Subcutaneous adipose tissue (tissue), 3 donors: Measurements from ENCODE around the gene MGAT3.

DNA sequence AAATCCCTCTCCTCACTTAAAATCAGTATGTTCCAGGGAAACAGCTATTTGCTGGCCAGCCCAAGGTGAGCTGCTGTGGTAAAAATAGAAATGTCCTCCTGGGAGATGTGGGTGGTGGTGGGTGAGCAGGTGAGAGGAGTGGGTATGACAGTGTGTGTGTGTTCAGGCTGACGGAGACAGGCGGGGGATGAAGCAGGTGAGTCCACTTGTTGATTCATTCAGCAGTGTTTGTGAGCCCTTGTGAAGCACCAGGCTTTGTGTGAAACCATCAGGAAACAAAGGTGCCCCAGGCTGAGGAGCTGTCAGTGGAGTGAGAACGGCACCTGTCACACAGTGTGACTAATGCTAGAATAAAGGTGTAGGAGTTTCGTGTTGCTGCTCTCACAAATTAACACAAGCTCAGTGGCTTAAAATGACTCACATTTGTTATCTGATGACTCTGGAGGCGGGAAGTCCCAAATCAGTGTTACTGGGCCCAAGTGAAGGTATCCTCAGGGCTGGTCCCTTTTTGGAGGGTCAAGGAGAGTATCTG, 1.9 kb upstream of the CBX6 start:
- PRO-cap, result no peak
- RAMPAGE, long total RNA, 3 experiments, result no peak in any of the 3 experiments

GRCh38 chr22:38924246-38924892, 33.0 kb upstream of the APOBEC3A start:
- PRO-cap, result no peak
- RAMPAGE, long total RNA, 3 experiments, result no peak in any of the 3 experiments

DNA sequence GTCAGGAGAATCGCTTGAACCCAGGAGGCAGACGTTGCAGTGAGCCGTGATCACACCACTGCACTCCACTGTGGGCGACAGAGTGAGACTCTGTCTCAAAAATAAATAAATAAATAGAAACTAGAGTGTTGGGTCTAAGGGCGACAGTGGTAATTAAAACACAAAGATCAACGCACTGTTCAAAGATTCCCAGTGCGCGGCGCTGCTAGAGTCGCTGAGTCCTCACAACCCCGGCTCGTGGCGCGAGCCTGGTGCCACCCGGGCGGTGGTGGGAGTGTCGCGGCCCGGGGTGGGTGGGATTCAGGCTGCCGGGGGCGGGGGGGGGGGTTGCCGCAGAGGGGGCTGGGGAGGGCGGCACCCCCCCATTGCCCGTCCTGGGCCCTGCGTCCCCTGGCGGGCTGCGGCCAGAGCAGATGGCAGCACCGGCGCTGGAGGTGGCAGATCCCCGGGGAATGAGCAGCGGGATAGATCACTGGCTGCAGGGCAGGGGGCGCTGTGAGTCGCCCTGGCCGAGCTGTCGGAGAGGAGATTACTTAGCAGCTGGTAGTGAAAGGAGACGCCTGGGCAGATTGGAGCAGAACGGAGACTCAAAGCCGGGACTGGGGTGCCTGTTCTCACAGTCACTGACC, 30.3 kb upstream of the APOBEC3A start:
- PRO-cap, result no peak
- RAMPAGE, long total RNA, 3 experiments, result no peak in any of the 3 experiments

GRCh38 chr22:38952345-38952918, 5.0 kb upstream of the APOBEC3A start:
- PRO-cap, result no peak
- RAMPAGE, long total RNA, 3 experiments, result no peak in any of the 3 experiments

DNA sequence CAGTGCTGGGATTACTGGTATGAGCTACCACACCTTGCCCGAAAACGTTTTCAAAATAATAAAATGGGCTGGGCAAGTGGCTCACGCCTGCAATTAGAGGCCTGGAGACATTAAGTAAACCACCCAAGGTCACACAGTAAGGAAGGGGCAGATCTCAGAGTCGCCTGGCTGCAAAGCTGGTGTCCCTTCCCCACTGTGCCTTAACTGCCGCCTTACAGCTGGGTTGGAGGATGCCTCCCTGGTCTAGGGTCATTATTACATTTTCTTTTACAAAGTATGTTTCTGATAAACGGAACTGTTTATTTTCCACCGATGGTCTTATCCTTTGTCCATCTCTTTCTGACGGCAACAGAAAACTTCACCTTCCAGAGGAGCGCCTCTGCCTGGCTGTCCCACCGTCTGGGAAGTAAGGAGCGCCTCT, 1.4 kb upstream of the APOBEC3B start:
- PRO-cap, result no peak
- RAMPAGE, long total RNA, 3 experiments, result no peak in any of the 3 experiments

DNA sequence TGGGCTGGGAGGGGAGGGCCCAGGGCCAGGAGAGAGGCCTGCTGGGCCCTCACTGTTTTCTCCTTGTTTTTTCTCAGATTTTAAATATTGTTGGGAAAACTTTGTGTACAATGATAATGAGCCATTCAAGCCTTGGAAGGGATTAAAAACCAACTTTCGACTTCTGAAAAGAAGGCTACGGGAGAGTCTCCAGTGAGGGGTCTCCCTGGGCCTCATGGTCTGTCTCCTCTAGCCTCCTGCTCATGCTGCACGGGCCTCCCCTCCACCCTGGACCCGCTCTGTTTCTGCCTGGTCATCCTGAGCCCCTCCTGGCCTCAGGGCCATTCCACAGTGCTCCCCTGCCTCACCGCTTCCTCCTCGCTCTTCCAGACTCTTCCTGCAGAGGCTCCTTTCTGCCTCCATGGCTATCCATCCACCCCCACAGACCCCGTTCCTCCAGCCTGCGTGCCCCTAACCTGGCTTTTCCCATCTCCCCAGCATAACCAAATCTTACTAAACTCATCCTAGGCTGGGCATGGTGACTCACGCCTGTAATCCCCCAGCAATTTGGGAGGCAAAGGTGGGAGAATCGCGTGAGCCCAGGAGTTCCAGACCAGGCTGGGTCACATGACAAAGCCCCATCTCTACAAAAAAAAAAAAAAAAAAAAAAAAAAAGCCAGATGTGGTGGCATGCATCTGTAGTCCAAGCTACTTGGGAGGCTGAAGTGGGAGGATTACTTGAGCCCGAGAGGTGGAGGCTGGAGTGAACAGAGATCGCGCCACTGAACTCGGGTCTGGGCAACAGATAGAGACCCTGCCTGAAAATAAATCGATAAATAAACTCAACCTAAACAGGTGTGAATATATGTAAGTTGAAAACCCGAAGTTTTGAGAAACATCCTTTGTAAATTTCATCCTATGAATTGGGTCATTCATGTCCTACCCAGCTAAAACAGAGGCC, 2.5 kb upstream of the APOBEC3D start:
- PRO-cap, result no peak
- RAMPAGE, long total RNA, 3 experiments, result no peak in any of the 3 experiments

DNA sequence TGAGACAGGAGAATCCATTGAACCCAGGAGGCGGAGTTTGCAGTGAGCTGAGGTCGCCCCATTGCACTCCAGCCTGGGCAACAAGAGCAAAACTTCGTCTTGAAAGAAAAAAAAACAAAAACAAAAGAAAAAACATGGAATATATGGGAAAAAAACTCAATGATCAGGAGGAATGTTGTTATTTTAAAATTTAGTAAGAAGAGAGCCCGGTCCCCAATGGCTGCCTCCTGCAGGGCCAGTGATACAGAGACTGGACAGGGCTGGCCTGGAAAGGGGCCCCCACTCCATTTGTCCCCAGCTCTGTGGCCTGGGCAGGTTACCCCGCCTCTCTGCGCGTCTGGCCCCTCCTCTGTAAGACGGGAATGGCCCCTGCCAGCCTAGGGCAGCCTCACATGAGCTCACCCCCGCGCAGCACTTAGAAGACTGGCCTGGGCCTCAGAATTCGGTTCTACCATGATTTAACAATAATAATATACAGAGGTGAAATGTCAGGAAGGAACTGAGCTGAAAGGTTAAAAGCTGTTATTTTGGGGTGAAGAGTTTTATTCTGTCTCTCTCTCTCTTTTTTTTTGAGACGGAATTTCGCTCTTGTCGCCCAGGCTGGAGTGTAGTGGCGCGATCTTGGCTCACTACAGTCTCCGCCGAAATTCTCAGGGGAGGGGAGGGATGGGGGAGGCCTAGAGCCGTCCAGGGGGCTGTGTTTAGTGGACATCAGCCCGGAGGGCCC, 1.2 kb downstream of the APOBEC3G start:
- PRO-cap, result no peak
- RAMPAGE, long total RNA, 3 experiments, result no peak in any of the 3 experiments

DNA sequence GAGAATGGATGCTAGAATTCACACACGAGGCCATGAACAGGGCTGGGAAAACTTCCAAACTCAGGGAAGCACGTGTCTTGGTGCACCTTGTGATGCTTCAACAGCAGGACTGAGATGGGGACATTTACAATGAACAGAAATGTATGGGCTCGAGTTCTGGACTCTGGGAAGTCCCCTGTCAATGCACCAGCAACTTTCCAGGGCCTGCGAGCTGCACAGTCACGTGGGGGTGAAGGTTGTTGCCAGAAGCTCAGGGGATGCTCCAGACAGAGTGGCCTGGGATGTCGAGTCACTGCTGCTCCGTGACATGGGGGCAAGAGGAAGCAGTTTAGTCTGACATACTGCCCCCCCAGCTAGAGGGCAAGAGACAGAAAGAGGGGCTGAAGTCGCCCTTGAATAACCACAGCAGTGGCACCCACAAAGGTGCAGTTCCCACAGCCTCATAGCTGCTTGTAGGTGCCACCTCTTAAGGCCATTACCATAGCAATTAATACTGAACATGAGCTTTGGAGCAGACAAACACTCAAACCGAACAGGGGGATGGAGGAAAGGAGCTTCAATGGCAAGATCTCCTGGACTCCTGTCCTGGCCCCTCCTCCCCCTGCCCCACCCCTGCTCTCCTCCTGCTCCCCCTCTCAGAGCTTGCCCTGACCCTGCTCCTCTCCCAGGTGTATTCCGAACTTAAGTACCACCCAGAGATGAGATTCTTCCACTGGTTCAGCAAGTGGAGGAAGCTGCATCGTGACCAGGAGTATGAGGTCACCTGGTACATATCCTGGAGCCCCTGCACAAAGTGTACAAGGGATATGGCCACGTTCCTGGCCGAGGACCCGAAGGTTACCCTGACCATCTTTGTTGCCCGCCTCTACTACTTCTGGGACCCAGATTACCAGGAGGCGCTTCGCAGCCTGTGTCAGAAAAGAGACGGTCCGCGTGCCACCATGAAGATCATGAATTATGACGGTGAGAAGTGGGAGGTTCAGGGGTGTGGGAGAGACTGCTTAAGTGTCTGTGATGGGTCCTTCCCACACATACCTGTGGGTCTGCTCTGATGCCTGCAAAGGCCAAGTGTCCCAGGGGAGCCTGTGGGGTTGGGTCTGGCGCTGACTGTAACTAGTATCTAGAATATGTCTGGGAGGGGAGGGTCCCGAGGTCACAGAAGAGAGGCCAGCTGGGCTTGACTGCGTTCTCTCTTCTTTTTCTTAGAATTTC, 3.6 kb downstream of the APOBEC3G start:
- PRO-cap, result no peak
- RAMPAGE, long total RNA, 3 experiments, result no peak in any of the 3 experiments

GRCh38 chr22:39173767-39174630, 21.5 kb upstream of the CBX7 start:
- PRO-cap, result no peak
- RAMPAGE, long total RNA, 3 experiments, result no peak in any of the 3 experiments

GRCh38 chr22:39253048-39253974, 8.5 kb upstream of the PDGFB start:
- PRO-cap, result bidirectional peak, plus-strand start at chr22:39253692, minus-strand start at chr22:39253499
- RAMPAGE, long total RNA, 3 experiments, result no peak in any of the 3 experiments

- PRO-cap, result no peak
- RAMPAGE, long total RNA, 3 experiments, result no peak in any of the 3 experiments
These were observed 28.8 kb downstream of the RPL3 start for GRCh38 chr22:39290363-39291226.

GRCh38 chr22:39306771-39307606, 12.4 kb downstream of the RPL3 start:
- PRO-cap, result no peak
- RAMPAGE, long total RNA, 3 experiments, result no peak in any of the 3 experiments

GRCh38 chr22:39309262-39309874, 10.1 kb downstream of the RPL3 start:
- PRO-cap, result no peak
- RAMPAGE, long total RNA, 3 experiments, result no peak in any of the 3 experiments

DNA sequence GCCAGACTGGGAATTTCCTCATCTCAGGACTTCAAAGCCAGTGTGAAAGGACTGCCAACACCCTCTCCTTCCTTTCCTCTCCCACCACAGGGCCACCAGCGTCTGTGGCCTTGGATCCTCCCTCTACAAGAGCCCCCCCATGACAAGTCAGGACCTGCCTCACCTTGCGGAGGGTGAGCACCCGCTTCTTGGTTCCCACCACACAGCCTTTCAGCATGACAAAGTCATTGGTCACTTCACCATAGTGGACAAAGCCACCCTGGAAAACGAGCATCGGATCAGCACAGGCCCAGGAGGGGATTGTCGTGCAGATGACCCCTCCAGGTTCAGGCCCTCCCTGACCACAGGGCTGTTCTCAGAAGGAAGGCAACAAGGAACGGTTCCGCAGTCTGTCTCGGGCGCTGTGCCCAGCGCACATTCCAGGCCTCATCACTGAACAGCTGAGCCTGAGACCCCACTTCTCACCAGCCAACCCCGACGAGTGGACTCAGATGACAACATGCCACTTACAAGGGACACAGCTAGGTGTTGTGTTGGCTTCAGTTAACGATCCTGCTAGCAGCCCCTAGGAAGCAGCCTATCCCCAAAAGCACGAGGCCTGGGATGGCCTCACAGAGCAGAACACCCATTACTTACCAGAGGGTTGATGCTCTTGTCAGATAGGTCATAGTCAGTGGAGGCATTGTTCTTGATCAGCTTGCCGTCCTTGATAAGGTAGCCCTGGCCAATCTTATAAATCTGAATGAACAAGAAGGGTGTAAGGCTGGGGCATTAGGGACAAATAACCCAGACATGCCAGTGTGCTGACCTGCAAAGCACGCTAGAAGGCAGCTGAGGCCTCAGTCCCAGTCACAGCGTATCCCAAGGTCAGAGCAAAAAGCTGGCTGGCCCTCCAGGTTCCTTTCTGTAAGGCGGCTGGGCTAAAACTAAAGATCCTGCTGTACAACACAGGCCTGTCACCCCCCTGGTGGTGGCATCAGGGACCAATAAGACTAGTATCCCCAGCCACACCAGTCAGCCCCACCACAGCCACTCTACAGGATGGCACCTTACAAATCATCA, 5.6 kb downstream of the RPL3 start:
- PRO-cap, result unidirectional peak, minus-strand start at position 438 of the sequence
- RAMPAGE, long total RNA, 3 experiments, result no peak in any of the 3 experiments

DNA sequence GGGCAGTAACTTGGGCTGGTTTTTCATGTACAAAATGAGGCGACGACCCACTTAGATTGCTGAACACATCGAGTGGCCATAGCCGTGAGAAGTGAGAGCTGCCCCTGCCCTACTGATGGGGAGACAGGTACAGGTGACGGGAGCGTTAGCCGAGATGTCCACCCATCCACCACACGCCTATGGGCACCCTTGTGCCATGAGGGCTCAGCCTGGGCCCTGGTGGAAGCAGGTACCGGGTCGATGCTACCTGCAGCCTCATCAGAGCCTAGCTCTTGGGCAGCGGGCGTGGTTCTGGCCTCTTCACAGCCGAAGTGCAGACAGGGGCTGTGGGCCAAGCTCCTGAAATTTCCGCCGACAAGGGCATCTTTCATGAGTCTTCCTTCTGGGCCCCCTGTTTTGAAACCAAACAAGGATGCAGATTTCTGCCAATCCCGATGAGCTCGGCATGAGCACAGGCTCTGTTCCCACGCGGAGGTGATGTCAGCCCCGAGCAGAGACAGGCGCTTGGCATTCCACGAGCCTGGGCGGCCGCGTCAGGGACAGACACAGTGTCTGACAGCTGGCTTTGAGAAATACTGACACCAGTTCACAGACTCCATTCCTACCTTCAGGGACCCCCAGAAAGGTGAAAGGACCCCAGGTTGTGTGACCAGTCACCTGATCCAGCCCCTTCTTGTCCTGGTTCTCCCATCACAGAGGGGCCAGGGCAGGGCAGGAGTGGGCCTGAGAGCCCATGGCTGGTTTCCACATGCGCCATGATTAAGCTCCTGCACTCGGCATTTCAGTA, 22.5 kb upstream of the MGAT3 start:
- PRO-cap, result no peak
- RAMPAGE, long total RNA, 3 experiments, result no peak in any of the 3 experiments

DNA sequence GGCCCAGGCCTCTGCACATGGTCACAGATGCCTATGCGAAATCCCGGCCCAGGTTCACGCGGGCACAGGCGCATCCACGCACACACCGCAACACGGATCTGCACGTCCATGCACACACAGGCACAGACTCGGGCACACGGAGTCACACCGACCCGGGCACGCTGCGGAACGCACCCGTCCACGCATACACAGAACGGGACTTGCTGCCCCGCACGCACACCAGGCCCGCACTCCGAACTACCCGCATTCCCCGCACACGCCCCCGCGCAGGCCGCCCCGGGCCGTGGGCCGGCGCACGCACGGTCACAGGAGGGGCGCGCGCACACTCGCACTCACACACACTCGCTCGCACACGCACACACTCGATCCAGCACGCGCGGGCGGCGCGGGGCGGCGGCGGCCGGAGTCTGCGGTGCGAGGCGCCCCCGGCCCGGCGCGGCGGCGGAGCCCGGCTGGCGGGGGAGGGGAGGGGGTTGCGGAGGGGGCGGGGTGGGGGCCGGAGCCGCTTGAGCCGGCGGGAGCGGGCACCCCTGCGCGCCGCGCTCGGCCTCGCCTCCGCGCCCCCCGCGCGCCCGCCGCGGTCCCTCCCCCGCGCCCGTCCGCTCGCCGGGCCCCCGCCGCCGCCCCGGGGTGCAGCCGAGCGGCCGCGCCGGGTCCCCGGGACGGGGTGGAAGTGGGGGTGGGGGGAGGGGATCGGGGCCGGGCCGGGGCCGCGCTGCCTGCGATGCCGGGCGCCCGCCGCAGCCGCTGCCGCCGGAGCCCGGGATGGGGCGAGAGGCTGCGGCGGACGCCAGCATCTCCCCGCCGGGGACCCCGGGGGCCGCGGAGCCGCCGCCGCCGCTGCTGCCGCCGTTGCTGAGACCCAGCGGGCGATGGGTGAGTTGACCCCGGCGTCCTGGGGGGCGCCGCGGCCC, at the start of gene MGAT3:
MGAT3 (plus strand) TSS at position 331 of the 914 bp plus-strand sequence.
- PRO-cap, result unidirectional peak, plus-strand start at position 370 of the sequence
- RAMPAGE, long total RNA, 3 experiments, result no peak in any of the 3 experiments

DNA sequence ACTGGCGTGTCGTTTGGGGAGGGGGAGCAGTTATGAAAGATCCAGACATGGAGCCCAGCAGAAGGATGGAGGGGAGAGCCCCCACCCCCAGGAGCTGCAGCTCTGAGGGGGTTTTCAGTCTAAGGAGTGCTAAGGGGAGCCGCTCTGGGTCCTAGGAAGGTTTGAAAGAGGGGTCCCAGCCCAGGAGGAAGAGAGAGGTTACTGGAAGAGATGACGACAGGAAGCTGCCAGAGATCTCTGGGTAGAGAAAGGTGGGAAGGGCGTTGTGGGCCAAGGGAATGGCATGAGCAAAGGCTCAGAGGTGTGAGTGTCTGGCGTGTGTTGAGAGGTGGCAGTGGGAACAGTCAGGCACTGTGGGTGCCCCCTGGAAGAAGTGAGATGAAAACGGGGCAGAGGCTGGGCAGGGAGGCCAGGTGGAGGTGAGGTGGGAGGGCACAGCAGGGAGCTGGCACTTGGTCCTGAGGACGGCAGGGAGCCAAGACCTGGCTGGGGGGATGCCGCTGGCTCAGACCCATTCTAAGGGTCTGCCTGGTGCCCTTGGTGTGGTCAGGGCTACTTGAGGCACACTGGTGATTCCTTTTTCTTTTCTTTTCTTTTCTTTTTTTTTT, 1.8 kb downstream of the MGAT3 start:
- PRO-cap, result no peak
- RAMPAGE, long total RNA, 3 experiments, result no peak in any of the 3 experiments

- PRO-cap, result no peak
- RAMPAGE, long total RNA, 3 experiments, result no peak in any of the 3 experiments
These were observed 6.2 kb downstream of the MGAT3 start for GRCh38 chr22:39462841-39463485.

GRCh38 chr22:39473449-39473665, 16.5 kb downstream of the MGAT3 start:
- PRO-cap, result no peak
- RAMPAGE, long total RNA, 3 experiments, result no peak in any of the 3 experiments

DNA sequence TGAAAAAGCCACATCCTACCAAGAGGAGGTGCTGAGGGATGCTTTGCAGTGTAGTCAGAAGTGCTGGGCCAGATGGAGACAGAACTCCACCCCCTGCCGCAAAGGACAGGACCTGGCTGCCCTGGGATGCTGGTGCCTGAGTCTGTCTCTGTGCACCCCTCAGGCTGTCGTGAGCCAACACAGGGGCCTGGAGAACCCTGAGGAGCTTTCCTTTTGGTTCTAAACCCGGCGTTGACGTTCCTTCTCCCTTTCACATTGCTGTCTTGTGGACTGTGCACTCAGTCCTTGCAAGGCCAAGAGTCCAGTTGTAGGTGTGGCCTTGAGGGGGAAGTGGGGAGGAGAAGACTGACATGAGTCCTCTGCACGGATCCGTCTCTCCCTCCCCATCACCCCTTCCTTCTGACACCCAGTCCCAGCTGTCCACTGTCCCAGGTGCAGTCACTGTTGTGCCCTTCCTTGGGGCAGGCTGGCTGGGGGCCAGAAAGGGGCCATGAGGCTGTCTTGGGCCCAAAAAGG, 12.6 kb upstream of the MIEF1 start:
- PRO-cap, result bidirectional peak, plus-strand start at position 316 of the sequence, minus-strand start at position 265 of the sequence
- RAMPAGE, long total RNA, 3 experiments, result no peak in any of the 3 experiments